Bronchial epithelial cell (primary cell): Measurements from ENCODE around the genes CCK and SNRK.

GRCh38 chr3:40444137-40444503, 13.0 kb upstream of the RPL14 start:
- RRBS, 2 experiments, result no CpG with 5 or more reads among the region's 1 CpG

DNA sequence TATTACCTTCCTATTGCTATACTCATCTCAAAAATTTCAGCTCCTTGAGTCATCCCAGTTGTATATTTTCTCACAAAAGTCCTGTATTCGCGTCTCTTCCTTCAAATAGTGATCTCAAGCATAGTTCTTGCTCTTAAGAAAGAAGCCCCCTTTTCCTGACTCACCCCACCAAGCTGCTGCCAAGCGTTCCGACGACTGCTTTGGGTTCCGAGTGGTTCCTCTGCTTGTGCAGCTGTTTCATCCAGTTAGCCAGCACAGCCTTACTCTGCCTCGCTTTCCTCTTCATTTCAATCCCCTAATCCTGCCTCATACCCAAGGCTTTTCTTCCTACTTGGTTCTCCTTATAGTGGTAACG, 260.9 kb downstream of the ZNF621 start:
- RRBS, 2 experiments, result no CpG with 5 or more reads among the region's 8 CpGs

DNA sequence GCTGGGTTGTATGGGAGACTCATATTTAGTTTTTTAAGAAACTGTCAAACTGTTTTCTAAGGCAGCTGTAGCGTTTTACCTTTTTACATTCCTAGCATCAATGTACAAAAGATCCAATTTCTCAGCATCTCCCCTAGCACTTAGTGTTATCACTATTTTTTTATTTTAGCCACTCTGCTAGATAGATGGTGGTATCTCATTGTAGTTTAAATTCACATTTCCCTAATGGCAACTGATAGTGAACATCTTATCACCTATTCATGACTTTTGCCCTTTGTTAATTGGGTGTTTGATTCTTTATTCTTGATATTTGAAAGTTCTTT, 201.4 kb downstream of the CTNNB1 start:
- RRBS, 2 experiments, result no CpG with 5 or more reads among the region's 1 CpG

DNA sequence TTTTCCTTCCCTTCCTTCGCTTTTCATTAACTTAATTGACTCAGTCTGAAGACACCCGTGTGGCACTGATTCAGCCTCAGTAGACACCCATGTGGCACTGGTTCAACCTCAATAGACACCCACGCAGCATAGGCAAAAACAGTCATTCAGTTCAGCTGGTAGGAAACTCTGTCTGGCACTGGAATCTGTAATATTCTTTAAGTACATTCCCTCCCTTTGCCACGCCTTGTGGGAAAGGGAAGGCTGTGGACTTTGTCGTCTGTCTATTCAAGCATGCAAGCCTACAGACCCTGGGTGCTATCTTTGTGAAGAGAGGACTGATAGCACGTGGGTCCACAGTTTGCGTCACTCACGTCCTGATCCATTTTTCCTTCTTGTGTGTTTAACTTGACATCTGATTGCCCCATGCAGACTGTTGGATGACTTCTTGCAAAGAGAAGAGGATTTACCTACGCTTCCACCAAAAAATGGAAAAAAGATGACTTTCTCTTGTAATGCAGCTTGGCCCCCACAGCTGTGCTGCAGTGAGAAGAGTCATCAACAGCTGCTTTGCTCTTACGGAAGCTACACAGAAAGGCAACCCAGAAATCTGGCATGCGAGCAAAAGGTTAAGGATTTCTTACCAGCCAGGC, 278.2 kb downstream of the ULK4 start:
- RRBS, 2 experiments, result no CpG with 5 or more reads among the region's 11 CpGs

- RRBS, 2 experiments, result 1% methylated on average over 9 of the region's 28 CpGs
Observed at GRCh38 chr3:42014158-42014512, 52.2 kb upstream of the ULK4 start.

GRCh38 chr3:42265967-42266568, at the start of gene CCK:
TSS of gene CCK (minus strand) at chr3:42266185.
- RRBS, 2 experiments, result no CpG with 5 or more reads among the region's 23 CpGs

- RRBS, 2 experiments, result no CpG with 5 or more reads among the region's 9 CpGs
Observed at GRCh38 chr3:42422192-42422631, 11.8 kb upstream of the LYZL4 start.

- RRBS, 2 experiments, result no CpG with 5 or more reads among the region's 4 CpGs
Observed at GRCh38 chr3:42510271-42510774, 7.9 kb downstream of the VIPR1 start.

GRCh38 chr3:42519939-42520840, 17.7 kb downstream of the VIPR1 start:
- RRBS, 2 experiments, result no CpG with 5 or more reads among the region's 11 CpGs

DNA sequence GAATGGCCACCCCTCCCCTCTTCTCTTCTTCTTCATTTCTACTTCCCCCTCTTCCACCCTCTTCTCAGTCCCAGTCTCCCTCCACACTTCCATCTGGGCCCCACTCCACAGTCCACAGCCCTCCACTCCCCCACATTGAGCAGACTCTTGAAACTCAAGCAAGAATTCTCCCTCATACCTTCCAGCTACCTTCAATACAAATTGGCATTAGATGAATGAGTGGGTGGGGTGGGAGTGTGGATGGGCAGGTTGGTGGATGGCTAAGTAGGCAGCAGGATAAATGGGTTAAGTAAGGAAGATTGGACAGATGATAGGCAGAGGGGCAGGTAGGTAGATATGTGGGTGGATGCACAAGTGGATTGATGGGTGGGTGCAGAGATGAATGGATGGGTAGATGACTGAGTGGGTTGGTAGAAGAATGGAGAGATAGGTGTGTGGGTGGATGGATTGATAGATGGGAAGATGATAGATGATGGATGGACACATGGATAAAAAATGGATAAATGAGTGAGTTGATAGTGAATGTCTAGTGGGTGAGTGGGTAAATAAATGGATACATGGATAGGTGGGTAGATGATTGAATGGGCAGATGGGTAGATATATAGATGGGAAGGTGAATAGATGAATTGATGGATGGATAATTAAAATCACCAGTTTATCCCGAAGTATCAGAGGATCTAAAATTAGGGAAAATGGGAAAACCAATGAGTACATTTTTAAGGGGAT, 27.6 kb downstream of the VIPR1 start:
- RRBS, 2 experiments, result no CpG with 5 or more reads among the region's 1 CpG

DNA sequence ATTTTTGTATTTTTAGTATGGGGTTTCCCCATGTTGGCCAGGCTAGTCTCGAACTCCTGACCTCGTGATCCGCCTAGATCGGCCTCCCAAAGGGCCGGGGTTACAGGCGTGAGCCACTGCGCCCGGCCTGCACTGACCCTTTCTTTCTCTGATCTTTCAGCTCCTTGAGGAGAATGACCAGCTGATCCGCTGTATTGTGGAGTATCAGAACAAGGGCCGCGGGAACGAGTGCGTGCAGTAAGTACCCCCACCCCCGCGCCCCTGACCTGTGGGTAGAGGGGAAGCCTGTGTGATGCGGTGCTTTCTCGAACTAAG, 662 bp downstream of the SS18L2 start:
- RRBS, 2 experiments, result 0% methylated on average over 4 of the region's 17 CpGs

DNA sequence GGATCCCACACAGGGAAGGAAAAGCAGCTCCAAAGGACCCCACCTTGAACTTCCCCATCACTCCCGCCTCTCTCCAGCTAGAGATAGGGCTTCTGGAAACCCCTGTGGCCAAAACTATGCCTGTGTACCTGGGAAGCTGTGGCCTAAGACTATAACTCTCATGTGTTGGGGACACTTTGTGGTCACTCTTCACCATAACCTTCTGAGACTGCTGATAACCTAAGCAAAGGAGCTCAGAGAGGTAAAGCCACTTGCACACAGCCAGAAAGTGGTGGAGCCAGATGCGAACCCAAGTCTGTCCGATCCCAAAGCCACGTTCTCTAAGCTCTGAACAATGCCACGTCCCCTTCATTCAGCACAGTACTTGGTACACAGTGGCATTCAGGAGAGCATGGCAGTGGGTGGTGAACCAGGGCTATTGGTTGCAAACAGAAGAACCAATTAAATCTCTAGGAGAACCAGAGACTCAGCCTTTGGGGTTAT, 15.6 kb upstream of the KLHL40 start:
- RRBS, 2 experiments, result no CpG with 5 or more reads among the region's 5 CpGs

DNA sequence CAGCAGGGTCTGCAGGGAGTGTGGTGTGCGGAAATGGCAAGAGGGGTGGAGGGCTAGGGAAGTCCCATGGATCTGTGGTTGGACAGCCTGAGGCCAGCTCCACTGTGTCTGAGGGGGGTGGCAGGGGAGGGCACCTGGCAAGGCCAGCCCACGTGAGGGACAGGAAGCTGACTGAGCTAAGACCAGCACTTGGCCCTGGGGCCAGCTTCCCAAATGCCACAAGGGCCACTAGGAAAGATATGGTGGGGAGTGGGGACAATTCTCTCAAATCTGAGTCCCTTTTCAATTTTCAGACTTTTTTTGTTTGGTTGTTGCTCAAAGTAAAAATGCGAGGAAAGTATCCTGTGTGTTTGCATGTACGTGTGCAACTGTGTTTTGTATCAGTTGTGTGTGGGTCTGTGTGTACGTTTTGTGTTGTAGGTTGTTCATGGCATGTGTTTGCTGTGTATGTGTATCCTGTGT, 2.0 kb upstream of the HHATL start:
- RRBS, 2 experiments, result no CpG with 5 or more reads among the region's 5 CpGs

DNA sequence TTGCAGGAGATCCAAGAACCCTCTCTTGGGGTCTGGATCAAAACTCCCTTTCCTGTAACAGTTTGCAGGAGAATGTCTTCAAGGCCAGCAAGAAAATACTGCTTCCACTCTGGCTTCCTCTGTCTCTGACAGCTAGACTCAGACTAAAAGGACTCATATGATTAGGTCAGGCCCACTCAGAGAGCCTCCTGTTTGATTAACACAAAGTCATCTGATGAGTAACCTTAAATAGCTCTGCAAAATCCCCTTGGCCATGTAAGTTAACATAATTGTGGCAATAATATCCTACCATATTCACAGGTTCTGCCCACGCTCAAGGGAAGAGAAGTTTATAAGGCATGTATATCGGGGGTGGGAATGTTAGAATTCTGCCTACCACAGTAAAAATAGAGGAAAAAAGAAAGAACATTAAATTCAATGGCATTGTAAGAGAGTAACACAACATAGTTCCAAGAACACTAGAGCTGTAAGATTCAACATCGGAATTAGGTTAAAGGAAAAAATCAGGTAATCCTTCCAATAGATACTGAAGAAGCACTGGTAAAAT, 20.6 kb upstream of the HHATL start:
- RRBS, 2 experiments, result no CpG with 5 or more reads among the region's 3 CpGs

GRCh38 chr3:42746366-42746899, 26.6 kb downstream of the CCDC13 start:
- RRBS, 2 experiments, result no CpG with 5 or more reads among the region's 7 CpGs

- RRBS, 2 experiments, result no CpG with 5 or more reads among the region's 3 CpGs
Observed at GRCh38 chr3:42999087-42999599, 20.0 kb downstream of the GASK1A start.

- RRBS, 2 experiments, result 72 to 81% methylated on average over 3 of the region's 8 CpGs
Observed at GRCh38 chr3:43000855-43001708, 22.0 kb downstream of the GASK1A start.

DNA sequence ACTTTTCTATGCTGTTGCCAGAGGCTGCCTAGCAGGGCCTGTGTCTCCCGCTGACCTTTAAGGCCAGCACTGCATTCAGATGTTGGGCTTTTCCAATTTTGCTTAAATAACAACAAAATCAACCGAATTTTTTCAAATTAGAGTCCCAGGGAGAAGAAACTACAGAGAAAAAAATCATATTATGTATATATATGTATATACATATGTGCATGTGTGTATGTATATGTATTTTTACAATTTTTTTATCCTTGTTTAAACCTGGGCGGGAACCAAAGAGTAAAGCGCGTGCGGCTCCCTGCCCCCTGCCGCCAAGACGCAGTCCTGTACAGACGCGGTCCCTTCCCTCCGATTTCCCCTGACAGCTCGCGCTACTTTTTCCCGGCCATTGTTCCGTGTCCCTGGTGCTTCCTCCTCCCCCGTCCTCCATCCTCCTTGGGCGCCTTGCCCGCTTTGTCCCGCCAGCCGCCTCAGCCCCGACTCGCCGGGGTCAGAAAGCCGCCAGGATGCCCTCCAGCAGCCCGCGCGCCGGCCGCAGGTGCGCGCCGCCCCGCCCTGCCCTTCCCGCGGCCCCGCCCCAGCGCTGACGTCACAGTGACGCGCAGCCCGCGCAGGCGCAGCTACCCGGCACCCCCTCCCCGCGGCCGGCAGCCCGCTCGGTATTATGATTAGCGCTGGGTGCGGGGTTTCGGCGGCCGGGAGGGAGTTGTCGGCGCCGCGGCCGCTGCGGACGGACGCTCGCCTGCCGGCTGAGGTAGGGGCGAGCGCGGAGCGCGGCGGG, at the start of gene SNRK:
Gene SNRK, plus strand, starts transcription at position 616 of the 778 bp plus-strand sequence.
- RRBS, 2 experiments, result 1 to 2% methylated on average over 41 to 47 of the region's 70 CpGs

GRCh38 chr3:43302897-43303356, 16.6 kb downstream of the SNRK start:
- RRBS, 2 experiments, result no CpG with 5 or more reads among the region's 6 CpGs

DNA sequence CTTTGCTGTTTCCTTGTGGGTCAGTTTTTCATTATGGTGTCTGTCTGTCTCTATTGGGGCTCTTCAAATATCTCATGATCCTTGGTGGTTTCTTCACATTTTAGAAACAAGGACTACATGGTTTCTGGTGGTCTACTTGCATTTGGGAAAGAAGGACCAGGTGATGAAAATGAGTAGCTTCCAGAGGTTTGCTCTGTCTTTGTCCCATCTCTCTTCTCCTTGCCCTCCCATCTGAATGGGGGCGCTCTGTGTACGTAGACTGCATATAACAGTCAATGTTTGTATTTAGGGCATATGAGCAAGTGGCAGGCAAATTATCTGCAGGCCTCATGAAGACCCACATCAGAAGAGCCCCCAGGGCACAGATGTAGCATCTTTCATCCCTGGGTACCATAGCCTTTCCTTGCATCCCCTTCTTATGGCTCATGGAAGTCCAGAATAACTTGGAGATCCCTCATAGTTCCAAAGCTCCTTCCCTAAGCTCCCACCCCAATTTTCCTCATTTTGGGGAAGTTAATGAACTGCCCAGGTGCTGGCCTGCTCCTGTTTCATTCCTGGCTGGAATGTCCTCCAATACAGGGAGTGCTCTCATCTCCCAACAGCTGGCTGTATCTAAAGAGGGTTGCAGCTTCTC, 113.2 kb downstream of the SNRK start:
- RRBS, 2 experiments, result no CpG with 5 or more reads among the region's 2 CpGs